Cerebellum (tissue), 5 donors: ENCODE results near the gene NOP14.

- PRO-cap, 3 experiments = no peak in any of the 3 experiments
- RAMPAGE, long total RNA = no peak
Measured at GRCh38 chr4:1667232-1667754, 16.8 kb downstream of the FAM53A start.

- PRO-cap, 3 experiments = no peak in any of the 3 experiments
- RAMPAGE, long total RNA = no peak
Measured at GRCh38 chr4:1804691-1805123, 11.6 kb downstream of the FGFR3 start.

DNA sequence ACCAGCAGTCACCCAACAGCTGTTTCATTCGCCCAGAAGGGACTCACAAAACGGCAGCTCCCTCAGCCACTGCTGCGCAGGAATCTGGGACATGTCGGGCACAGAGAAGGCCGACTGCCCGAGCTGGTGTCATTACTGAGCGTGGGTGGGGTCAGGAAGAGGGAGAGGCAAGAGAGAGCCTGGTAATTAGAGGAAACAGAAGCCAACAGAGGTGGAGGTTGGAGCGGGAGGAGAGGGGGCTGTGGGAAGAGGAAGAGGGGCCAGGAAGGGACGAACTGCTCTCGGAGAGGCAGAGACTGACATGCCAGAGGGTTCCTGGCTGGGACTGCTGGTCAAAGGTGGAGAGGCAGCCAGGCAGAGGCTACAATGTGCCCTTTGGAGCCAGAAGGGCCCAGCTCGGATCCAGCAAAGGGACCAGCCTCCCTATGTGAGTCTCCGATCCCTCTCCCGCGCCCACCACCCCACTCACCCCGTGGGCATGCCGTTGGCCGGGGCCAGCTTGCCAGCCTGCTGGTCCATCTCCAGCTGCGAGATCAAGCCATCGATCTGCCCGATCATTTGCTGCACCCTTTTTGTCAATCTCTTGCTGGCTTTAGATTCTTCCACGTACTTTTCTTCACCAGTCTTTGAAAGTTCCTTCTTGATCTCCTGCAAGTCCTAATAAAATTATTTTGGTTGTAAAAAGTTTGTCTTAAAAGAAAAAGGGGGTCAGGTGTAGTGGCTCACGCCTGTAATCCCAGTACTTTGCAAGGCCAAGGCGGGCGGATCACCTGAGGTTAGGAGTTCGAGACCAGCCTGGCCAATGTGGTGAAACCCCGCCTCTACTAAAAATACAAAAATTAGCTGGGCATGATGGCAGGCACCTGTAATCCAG is 23.4 kb downstream of the FGFR3 start:
- PRO-cap, 3 experiments = no peak in any of the 3 experiments
- RAMPAGE, long total RNA = no peak

GRCh38 chr4:1834372-1835131 is 21.4 kb downstream of the LETM1 start:
- PRO-cap, 3 experiments = no peak in any of the 3 experiments
- RAMPAGE, long total RNA = no peak

- PRO-cap, 3 experiments = no peak in any of the 3 experiments
- RAMPAGE, long total RNA = no peak
Measured at GRCh38 chr4:1855154-1855841, 658 bp downstream of the LETM1 start.

GRCh38 chr4:1864202-1864849 is 6.9 kb upstream of the NSD2 start:
- PRO-cap, 3 experiments = no peak in any of the 3 experiments
- RAMPAGE, long total RNA = no peak

DNA sequence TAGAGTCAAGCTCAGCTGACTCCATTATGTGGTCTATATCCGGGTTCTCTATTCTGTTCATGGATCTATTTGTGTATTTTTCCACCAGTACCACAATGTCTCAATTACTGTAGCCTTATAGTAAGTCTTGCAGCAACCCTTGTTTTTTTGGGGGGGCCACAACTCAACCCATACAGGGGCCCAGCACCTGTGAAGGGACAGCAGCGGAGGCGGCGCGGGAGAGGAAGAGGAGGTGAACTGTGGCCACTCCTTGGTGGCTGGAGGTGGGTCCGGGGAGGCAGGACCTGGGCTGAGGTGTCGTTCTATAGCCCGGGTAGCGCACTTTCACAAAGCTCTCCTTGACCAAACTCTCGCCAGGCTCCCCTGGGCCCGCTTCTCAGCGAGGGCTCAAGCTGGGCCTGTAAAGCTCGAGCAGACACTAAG is 1.2 kb upstream of the NSD2 start:
- PRO-cap, 3 experiments = no peak in any of the 3 experiments
- RAMPAGE, long total RNA = no peak

GRCh38 chr4:2252988-2254180 is 8.5 kb downstream of the MXD4 start:
- PRO-cap, 3 experiments = no peak in any of the 3 experiments
- RAMPAGE, long total RNA = no peak

GRCh38 chr4:2266229-2266468 is 4.2 kb upstream of the MXD4 start:
- PRO-cap, 3 experiments = no peak in any of the 3 experiments
- RAMPAGE, long total RNA = no peak

- PRO-cap, 3 experiments = no peak in any of the 3 experiments
- RAMPAGE, long total RNA = no peak
Measured at GRCh38 chr4:2333619-2333929, 71.7 kb upstream of the MXD4 start.

DNA sequence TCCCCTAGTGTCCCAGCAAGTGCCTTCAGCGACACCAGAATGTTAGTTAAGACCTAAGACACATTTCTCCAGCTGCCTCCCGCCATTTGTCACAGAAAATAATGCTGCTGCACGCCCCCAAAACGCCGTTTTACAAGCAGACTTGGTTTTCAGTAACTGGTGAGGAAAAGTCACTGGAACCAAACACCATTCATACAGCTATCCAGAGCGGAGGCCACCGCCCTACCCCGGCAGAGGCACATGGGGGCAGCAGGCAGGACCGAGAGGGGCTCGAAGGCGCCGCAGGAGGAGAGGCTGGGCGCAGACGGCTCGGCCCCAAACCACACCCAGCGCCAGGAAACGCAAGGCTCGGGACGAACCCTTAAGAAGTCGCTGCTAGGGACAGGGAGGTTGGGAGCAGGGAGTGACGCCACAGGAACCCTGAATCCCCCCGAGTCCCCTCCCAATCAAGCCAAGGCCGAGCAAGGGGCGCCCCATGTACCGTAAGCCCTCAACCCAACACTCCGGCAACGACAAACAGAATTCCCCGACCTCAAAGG is 2.0 kb downstream of the ZFYVE28 start:
- PRO-cap, 3 experiments = peak in 3 of 3 experiments; most common plus-strand start position 445 of the sequence (in 2); most common minus-strand start position 334 of the sequence (in 1)
- RAMPAGE, long total RNA = no peak

GRCh38 chr4:2484679-2485515 is 16.0 kb downstream of the RNF4 start:
- PRO-cap, 3 experiments = no peak in any of the 3 experiments
- RAMPAGE, long total RNA = no peak

GRCh38 chr4:2497892-2498264 is 29.0 kb downstream of the RNF4 start:
- PRO-cap, 3 experiments = no peak in any of the 3 experiments
- RAMPAGE, long total RNA = no peak

- PRO-cap, 3 experiments = no peak in any of the 3 experiments
- RAMPAGE, long total RNA = no peak
Measured at GRCh38 chr4:2741922-2742702, 14.0 kb downstream of the TNIP2 start.

- PRO-cap, 3 experiments = no peak in any of the 3 experiments
- RAMPAGE, long total RNA = no peak
Measured at GRCh38 chr4:2745221-2745702, 10.9 kb downstream of the TNIP2 start.

DNA sequence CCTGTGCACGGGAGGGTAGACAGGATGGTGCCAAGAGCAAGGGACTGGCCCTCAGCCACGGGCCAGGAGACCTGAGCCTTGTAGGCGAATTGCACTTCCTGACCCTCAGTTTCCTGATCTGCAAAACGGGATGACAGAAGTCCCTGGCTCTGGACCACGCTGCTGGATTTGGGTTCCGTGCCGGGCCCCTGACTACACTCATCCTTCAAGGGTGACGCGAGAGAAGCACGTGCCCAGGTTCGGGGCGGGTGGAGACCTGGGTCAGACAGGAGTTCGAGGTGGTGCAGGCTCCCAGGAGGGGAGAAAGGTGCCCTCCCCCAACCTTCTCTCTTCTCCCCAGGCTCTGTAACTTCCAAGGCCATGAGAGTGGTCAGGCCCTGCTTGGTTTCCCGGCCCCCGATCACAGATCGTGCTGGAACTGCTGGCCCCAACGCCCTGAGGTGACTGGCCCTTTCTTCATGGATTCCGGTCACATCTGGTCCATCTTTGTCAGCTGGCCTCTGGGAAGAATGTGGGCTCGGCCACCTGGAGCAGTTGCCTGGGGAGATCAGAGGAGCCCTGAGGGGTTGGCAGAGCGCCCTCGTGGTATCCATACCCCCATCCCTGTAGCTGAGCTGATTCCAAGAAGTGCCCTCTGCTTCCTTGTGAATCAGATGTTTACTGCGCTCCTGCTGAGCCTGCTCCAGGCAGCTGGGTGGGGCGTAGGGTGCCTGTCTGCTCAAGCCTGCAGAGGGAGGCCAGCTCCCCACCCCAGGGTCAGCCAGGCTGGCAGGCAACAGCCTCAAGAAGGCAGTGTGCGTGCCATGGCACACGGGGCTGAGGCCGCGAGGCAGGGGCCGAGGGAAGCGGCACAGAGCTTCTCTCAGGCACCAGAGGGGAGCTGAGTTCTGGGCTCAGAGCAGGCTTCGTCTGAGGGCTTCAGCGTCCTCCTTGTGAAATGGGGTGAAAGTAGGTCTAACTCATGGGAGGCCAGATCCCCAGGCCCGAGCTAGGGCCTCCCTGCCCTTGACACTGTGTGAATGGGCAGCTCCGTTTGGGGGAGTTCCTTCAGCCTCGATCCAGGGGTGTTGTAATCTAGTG is 3.5 kb downstream of the SH3BP2 start:
- PRO-cap, 3 experiments = no peak in any of the 3 experiments
- RAMPAGE, long total RNA = no peak

DNA sequence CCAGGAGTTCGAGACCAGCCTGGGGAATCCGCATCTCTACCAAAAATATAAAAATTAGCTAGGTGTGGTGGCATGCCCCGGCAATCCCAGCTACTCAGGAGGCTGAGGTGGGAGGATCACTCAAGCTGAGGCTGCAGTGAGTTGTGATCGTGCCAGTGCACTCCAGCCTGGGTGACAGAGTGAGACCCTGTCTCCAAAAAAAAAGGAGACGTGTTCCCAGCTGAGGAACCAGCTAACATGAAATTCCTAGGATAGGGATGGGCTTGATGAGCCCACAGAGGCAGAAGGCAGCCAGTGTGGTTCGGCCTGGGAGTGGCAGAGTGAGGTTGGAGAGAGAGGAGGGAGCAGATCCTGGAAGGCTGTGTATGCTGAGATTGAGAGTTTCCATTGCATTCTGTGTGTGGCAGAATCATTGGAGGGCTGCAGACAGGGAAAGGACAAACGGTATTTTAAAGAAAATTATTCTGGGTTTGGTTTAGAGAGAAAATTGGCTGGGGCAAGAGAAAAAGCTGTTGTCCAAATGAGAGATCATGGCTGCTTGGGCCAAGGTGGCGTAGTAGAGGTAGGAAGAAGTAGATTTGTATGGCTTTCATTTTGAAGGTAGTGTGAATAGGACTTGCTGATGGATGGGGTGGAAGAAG is 34.2 kb downstream of the ADD1 start:
- PRO-cap, 3 experiments = no peak in any of the 3 experiments
- RAMPAGE, long total RNA = no peak

DNA sequence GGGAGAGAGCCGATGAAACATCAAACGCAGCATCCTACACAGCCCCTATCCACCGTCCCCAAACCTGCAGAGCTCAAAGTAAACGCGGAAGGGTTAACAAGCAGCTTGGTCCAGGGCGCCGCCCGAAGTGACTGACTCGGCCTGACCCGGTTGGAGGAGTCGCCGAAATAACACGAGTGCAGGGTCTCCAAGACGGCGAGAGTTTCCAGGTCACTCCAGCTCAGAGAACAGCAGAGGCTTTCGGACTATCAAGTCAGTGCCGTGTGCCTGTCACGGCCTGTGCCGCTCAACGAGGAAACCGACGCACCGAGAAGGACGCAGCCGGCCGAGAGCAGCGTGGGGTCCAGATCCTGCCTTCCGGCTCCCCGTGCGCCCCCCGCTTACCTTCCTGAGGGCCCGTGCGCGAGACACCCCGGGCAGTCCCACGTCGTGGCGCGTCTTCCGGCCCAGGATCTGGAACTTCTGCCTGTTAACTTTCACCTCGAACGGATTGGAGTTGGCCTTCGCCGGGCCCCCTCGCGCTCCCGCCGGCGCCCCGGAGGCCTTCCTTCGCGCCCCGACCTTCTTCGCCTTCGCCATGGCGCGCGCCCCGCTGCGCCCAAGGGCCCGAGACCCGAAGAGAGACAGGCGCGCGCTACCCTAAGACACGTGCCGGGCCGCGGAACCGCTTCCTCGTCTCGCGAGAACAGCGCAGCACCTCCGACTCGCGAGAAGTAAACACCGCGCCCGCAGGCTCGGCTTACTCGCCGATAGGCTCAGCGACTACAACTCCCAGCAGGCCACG is at the start of gene NOP14:
NOP14 (minus strand) TSS at position 666 of the 784 bp plus-strand sequence.
- PRO-cap, 3 experiments = peak in 3 of 3 experiments; most common plus-strand start position 226 of the sequence (in 1); most common minus-strand start position 314 of the sequence (in 1)
- RAMPAGE, long total RNA = no peak

GRCh38 chr4:3126995-3127689 is 52.7 kb downstream of the HTT start:
- PRO-cap, 3 experiments = no peak in any of the 3 experiments
- RAMPAGE, long total RNA = no peak

- PRO-cap, 3 experiments = no peak in any of the 3 experiments
- RAMPAGE, long total RNA = no peak
Measured at GRCh38 chr4:3223647-3224487, 25.1 kb upstream of the MSANTD1 start.